MCF 10A (cell line): ENCODE data around the genes CTTN and KRTAP5-7.

GRCh38 chr11:69459771-69460260 lies 165.9 kb downstream of the MYEOV start:
- PRO-cap, result no peak
- RRBS, result no CpG with 5 or more reads among the region's 1 CpG

DNA sequence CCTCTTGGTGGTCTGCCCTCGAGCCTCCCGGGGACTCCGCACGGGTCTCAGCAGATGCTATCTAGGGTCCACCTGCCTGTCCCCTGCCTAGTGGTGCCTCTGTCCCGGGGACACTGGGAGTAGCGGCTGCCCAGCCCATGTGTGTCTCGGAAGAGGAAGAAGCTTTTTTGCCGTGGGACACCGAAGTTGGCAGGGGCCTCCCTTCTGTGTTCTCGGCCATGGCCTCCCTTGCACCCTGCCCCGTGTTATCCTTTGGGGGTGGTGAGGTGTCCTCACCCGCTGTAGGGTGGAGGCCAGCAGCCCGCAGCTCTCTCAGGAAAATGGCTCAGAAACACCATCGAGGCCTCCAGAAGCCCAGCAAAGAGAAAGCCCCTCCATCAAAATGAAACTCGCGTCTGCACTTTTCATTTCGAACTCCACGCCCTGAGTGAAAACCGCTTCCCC lies 7.9 kb downstream of the CCND1 start:
- PRO-cap, result no peak
- RRBS, result 97% methylated on average over 4 of the region's 19 CpGs

DNA sequence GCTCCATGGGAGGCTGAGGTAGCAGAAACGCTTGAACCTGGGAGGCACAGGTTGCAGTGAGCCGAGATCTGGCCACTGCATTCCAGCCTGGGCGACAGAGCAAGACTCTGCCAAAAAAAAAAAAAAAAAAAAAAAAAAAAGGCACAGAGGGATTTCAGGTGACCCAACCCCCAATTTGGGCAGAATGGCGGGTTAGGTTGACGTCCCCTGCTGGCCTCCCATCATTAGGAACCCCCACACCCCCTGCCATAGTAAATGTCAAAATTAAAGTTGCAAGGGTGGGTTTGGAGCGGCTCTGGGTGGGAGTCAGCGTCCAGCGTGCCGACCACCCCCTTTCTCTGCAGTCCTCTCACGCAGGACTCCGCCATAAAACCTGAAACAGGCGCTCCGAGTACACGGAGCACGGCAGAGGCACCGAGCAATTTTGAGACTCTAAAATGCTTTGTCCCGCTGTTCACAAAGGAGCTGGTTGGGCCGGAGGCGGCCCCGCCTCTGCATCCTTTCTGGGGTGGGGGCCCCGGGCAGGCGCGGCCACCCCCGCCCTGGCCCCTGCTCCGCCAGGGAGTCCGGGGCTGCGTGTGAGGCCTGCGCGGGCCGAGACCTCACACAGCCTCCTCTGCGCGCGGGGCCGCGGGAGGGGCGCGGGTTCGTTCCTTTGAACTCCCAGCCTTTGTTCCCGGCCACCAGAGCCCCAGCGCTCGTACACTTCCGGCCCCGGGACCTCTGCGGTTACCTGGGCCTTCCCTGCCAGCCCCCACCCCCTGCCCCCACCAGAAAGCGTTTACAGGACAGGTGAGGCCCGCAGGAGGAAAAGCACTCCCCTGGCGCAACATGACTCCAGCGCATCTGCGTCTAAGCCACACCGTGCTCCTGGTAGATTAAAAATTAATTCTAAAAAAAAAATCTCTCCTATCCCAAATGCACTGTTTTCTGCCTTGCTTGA lies 1.7 kb downstream of the FGF19 start:
- PRO-cap, result no peak
- RRBS, result 46% methylated on average over 9 of the region's 50 CpGs

GRCh38 chr11:69819469-69819837 lies 237 bp upstream of the FGF3 start:
- PRO-cap, result no peak
- RRBS, result 61% methylated on average over 6 of the region's 32 CpGs

- PRO-cap, result no peak
- RRBS, result 68% methylated on average over 3 of the region's 16 CpGs
Measured at GRCh38 chr11:69982579-69983390, 95.3 kb upstream of the ANO1 start.

GRCh38 chr11:70321051-70321536 lies 50.6 kb downstream of the PPFIA1 start:
- PRO-cap, result no peak
- RRBS, result no CpG with 5 or more reads among the region's 5 CpGs

DNA sequence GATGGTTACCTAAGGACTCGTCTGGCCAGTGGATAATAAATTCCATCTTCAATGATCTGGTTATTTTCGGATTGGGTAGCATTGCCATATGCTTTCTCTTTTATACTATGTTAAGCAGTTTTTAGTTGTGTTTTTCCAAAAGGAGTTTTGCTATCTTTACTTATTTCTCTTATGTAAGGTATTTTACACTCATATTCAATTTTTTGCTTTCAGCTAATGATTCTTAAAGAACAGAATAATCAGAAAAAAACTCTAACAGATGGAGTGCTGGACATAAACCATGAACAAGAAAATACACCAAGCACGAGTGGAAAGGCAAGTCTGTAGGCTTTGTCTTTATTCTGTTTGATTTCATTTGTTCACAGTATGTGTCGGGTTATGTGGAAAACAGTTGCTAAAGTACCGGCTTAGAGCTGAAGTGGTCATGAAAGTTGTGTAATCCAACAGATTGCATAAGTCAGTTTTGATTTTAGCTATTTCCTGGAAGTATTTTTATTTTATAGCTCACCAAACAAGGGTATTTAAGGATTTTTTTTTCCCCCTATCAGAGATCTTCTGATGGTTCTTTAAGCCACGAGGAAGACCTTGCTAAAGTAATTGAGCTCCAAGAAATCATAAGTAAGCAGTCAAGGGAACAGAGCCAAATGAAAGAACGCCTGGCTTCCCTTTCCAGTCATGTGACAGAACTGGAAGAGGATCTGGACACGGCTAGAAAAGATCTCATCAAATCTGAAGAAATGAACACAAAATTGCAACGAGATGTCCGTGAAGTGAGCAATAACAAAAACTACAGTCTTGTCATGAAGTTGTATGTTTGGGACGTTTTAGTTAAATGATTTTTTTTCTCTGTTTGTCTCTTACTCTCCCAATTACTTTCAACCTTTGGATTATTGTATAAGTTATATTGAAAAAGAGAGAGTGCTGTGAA lies 55.8 kb downstream of the PPFIA1 start:
- PRO-cap, result no peak
- RRBS, result no CpG with 5 or more reads among the region's 11 CpGs

DNA sequence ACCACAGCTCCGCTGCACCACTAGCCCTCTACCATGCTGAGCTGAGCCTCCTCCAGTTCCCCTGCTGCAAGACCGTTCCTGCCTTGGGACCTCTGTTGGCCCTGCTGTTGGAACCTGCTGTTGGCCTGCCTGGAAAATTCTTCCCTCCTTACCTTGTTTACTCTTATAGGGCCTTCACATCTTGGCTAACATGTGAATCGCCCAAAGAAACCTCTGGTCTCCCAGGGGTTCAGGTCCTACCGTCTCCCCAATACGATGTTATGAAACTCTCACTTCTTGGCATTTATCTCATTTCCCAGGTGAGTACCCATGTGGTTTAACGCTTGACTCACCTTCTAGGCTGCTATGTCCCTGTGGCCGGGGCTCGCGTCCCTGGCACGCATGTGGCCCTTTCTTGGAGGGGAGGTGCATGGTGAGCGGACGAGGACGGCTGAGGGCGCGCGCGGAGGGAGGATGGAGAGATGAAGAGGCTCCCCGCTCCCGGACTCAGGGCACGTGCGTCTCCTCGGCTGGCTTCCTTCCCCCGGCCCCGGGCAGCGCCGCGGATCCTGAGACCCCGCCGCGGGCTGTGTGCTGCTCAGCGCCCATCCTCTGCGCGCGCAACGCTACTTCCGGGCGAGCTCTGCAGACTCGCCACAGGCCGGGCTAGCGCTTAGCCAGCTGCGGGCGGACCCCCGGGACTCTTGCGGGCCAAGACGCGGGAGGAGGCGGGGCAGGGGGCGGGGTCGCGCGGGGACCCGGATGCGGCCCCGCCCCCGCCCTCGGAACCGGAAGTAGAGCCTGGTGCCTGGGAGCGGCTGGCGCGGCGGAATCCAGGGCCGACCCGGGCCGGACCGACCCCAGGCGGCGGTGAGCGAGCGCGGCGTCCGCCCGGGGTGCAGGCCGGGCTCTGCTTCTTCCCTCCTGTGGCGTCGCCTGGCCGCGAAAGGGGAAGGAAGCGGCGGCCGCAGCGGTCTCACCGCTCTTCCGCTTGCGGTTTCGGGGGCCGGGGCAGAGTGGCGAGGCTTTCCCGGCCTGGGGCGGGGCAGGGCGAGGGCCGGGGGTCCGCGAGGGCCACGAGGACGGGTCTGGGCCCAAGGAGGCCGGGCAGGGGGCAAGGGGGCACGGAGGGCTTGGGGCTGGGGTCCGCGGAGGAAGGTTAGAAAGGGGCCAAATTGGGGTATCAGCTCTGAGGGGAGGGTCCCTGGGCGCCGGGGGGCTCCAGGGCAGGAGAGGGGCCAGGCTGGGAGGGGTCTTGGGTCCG lies at the start of gene CTTN:
TSS of gene CTTN (plus strand) at position 764 of the 1,243 bp plus-strand sequence.
- PRO-cap, result bidirectional peak, plus-strand start at position 394 of the sequence, minus-strand start at position 385 of the sequence; bidirectional peak, plus-strand start at position 786 of the sequence, minus-strand start at position 697 of the sequence
- RRBS, result 1% methylated on average over 49 of the region's 103 CpGs

DNA sequence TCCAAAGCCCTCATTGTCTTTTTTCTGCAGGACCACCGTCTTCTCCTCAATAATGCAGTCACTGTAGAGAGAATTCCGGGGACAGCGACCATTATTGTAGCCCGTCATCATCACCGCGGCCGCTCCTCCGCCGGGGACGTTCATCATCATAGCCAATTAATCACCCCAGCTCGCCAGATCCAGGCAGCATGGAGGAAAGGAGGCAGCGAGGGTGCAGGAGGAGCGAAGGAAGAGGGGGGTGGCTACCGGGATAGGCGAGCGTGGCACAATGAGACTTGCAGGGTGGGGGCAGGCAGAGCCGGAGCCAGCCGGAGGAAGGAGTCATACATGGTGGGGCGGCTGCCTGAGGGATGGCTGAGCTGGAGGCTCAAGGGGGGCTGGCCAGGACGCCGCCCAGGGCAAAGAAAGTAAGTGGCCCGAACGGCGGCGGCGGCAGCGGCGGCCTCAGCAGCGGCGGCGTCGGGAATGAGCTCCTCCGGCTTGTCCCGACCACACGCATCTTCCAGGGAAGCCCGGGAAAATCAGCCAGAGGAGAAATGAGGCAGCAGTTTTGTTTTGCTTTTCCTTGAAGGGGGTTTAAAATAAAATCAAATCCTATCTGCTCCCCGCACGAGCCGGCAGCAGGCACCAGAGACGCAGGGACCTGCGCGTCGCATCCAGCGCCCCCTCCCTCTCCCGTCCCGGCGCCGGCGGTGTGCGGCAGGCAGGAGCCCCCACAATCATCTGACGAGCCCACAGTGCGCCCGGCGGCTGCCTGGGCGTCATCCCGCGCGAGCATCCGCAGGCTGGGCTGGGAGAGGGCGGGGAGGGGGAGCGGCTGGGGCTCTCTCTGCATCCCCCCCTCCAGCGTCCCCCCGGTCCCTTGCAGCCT lies 263.5 kb downstream of the CTTN start:
- PRO-cap, result no peak
- RRBS, result 81% methylated on average over 27 of the region's 63 CpGs

- PRO-cap, result no peak
- RRBS, result no CpG with 5 or more reads among the region's 16 CpGs
Measured at GRCh38 chr11:70871846-70872425, 380.4 kb downstream of the SHANK2 start.

DNA sequence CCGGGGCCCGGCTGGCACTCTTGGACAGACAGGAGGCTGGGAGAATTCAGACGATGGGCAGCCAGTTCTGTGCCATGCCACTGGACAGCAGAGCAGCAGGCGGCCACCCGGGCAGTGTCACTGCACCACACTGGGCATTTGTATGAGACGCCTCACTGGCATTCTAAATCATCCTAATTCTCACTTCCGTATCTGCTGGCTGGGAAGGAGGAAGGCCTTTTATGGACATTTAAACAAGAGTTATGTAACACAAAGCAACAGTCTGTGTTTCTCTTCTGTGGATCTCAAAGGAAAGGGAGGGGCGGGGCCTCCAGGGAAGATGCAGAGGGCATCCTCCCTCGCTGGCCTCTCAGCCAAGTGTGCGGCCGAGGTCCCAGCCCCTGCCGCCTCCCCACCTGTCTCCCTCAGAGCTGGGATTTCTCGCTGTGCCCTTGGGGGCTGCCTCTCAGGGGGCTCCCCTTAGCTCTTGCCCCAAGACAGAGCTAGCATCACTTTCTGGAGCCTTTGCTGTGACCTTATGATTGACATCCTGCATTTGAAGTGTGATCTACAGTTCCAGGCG lies 350.2 kb downstream of the SHANK2 start:
- PRO-cap, result no peak
- RRBS, result 100% methylated on average over 2 of the region's 14 CpGs

- PRO-cap, result no peak
- RRBS, result no CpG with 5 or more reads among the region's 4 CpGs
Measured at GRCh38 chr11:71106563-71106849, 145.9 kb downstream of the SHANK2 start.

GRCh38 chr11:71213284-71213686 lies 39.1 kb downstream of the SHANK2 start:
- PRO-cap, result no peak
- RRBS, result no CpG with 5 or more reads among the region's 5 CpGs

DNA sequence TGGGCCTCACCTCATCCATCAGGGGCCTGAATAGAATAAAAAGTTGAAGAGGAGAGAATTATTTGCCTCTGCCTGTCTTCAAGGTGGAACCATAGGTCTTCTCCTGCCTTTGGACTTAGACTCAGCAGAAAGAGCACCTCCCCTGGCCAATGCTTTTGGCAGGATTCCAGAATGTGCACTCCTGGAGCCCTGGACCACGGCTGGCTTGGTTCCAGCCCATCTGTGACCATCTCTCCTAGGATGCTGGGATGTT lies 32.1 kb upstream of the SHANK2 start:
- PRO-cap, result no peak
- RRBS, result no CpG with 5 or more reads among the region's 1 CpG

DNA sequence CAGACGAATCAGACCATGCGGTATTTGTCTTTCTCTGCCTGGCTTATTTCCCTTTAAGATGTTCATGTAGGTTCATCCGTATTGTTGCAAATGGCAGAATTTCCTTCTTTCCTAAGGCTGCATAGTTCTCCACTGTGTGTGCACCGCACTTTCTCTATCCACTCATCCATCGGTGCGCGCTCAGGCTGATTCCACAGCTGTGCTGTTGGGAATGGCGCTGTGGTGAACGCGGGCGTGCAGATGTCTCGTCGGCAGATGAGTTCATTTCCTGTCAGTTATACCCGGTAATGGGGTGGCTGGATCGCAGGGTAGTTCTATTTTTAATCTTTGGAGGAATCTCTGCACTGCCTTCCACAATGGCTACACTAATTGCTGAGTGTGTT lies 28.1 kb upstream of the KRTAP5-7 start:
- PRO-cap, result no peak
- RRBS, result no CpG with 5 or more reads among the region's 15 CpGs

DNA sequence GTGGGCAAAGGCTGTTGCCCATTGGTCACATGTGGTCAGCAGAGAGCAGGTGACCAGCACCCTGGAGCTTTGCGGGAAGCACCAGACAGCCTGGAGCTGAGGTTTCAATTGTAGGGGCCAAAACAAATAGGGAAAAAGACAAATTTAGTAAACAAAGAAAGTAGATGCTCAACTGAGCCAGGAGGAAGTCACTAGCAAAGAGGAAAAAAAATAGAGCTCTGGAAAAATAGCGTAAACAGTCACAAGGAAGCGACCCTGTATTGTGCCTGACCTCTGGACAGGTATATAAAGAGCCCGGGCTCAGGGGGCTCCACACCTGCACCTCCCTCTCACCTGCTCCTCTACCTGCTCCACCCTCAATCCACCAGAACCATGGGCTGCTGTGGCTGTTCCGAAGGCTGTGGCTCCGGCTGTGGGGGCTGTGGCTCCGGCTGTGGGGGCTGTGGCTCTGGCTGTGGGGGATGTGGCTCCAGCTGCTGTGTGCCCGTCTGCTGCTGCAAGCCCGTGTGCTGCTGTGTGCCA lies at the start of gene KRTAP5-7:
TSS of gene KRTAP5-7 (plus strand) at position 339 of the 522 bp plus-strand sequence.
- PRO-cap, result no peak
- RRBS, result no CpG with 5 or more reads among the region's 9 CpGs

- PRO-cap, result no peak
- RRBS, result no CpG with 5 or more reads among the region's 22 CpGs
Measured at GRCh38 chr11:71530378-71531436, 3.6 kb downstream of the KRTAP5-7 start.

DNA sequence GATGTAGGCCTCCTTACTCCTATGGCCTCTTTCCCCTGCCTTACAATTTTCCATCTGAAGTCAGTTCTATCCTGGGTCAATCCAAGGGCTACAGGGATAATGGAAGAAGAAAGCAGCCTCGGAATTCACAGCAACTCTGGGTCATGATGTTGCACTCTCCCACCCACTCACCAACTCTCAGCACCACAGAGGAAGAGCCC lies 24.4 kb downstream of the IL18BP start:
- PRO-cap, result no peak
- RRBS, result no CpG with 5 or more reads among the region's 1 CpG

GRCh38 chr11:72083007-72084080 lies 2.7 kb downstream of the LRRC51 start:
- PRO-cap, result no peak
- RRBS, result no CpG with 5 or more reads among the region's 11 CpGs

- PRO-cap, result no peak
- RRBS, result no CpG with 5 or more reads among the region's 7 CpGs
Measured at GRCh38 chr11:72123913-72124443, 11.5 kb upstream of the ANAPC15 start.